HGPS cell (cell line): ENCODE measurements around the gene FAM24A.

DNA sequence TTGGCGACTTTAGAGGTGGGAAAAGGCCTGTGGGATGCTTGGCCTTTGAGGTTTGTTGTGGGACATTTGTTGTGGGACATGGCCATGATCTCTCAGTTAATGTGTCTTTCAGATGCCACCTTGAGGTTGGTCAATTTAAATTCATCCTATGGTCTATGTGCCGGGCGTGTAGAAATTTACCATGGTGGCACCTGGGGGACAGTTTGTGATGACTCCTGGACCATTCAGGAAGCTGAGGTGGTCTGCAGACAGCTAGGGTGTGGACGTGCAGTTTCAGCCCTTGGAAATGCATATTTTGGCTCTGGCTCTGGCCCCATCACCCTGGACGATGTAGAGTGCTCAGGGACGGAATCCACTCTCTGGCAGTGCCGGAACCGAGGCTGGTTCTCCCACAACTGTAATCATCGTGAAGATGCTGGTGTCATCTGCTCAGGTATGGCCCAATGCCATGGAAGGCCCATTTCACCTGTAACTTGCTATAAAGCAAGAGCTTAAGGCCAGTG is 41.8 kb upstream of the SPADH start:
- RRBS: no CpG with 5 or more reads among the region's 9 CpGs

GRCh38 chr10:122674826-122675215 is 2.2 kb downstream of the SPADH start:
- RRBS: no CpG with 5 or more reads among the region's 7 CpGs

GRCh38 chr10:122910366-122910885 is at the start of gene FAM24A:
TSS of gene FAM24A (plus strand) at chr10:122910610.
- RRBS: no CpG with 5 or more reads among the region's 2 CpGs

DNA sequence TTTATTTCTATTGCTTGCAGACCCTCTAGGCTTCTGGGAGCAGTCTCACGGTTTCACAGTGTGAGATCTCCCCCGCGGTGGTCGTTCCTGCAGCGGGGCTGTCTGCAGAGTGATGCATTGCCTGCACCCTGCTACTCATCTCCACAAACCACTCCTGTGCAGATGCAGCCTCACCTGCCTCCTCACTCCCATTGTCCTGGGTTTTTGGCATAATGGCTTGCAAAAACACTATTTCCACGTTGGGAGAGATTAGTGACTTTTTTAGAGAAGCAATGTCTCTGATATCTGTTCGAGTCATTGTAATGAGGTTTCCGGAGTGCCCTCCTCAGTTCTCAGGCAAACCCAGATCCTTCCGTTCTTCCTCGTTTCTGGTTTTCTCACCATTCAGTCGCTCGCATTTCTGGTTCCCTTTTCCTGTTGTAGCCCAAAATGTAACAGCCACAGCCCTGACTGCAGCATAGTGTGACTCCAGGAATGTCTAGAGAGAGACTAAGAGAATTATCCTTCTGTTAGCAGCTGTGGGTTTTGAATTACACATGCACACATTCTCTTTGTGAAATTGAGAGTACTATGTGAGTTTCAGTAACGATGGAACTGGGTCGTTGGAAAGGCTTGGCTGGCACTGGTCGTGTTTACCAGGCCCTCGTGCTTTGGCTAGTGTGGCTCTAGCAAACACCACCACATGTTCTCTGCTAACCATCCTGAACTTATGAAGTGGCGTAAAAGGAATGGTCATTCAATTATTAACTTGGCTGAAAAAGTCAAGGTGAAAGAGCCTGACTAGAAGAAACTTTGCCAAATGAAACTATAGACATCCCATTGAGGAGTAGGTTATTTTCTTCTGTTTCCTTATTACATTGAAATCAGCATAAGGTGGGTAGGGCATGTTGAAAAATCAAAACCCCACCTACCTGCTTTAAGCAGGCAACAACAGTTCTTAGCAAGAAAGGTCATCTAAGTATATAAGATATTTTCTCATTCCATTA is 30.4 kb downstream of the ACADSB start:
- RRBS: no CpG with 5 or more reads among the region's 17 CpGs

DNA sequence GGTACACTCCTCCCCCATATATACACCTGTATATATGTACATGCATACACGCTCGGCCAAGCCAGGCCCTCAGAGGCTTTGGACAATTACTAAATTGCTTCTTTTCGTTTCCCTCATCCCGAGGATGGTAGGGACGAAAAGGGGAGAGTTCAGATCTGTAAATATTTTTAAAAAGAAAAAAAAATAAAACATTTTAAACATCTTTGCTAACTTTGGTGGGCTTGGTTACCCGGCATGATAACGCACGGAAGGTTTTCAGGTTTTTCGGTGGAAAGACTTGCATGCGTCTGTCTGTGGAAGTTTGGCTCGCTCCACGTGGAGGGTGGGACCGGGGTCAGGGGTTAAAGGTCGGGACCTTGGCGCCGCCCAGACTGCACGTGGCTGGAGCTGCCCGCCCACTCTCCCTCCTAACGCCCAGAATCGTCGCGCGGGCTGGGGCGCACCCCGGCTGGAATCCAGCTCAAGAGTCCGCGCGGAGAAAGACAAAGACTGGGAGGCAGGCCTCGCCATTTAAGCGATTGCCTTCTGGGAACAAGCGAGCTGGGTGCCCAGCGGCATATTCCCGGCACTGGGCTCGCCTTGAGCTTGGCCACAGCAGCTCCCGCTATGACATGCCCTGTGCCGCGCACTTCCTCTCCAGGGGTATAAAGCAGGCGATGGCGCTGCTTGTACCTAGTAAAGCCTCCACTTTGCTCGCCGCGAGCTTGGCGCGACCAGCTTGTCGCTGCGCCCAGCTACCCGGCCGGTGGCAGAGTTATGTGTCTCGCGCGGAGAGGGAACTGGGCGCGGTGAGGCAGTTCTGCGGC is 2.7 kb downstream of the HMX2 start:
- RRBS: 11% methylated on average over 27 of the region's 54 CpGs

- RRBS: 80% methylated on average over 1 of the region's 12 CpGs
Observed at GRCh38 chr10:123743814-123744443, 77.8 kb downstream of the GPR26 start.

- RRBS: 20% methylated on average over 15 of the region's 22 CpGs
Observed at GRCh38 chr10:123890560-123891407, 823 bp downstream of the CPXM2 start.

GRCh38 chr10:123972391-123973072 is 80.9 kb upstream of the CPXM2 start:
- RRBS: 3% methylated on average over 19 of the region's 44 CpGs

DNA sequence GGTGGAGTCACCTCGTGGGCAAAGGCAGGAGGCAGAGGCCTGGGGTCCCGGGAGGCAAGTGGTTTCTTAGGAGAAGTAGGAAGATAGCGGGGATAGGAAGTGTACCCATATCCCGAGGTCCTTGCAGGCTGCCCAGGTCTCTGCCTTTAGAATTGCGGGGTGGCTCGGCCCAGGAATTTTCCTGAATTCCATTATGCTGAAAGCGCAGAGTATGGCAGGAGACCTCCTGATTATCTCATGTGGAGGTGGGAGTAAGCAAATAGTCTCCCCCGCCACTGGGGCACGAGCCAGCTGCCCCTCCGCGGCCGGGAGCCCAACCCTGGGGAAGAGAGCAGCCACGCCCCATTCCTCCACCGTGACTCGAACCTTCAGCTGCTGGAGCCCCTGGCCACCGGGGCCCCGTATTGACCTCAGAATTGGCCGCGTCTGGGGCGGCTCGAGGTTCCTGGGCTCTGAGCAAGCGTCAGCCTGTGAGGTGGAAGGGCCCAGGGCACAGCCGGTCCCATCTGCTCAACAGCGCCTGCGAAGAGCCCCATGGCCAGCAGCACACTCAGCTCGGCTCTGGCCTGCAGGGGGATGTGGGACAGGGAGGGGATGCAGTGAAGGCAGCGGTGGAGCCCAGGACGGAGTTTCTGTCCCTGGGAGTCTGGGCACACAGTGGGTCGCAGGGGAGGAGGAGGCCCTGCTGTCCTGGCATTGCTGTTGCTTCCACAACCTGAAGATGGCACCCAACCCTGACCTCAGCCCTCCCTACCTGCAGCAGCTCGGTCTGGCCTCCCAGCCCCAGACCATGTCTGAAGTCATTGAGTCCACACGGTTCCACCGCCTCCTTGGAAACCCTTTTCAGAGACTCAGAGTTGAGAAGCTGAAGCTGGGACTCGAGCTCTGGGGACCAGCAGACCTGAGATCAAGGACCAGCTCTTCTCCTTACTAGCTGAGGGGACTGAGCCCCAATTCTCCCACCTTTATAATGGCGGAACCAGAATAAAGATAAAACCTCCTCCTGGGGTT is 97.8 kb downstream of the CHST15 start:
- RRBS: 7% methylated on average over 8 of the region's 34 CpGs

DNA sequence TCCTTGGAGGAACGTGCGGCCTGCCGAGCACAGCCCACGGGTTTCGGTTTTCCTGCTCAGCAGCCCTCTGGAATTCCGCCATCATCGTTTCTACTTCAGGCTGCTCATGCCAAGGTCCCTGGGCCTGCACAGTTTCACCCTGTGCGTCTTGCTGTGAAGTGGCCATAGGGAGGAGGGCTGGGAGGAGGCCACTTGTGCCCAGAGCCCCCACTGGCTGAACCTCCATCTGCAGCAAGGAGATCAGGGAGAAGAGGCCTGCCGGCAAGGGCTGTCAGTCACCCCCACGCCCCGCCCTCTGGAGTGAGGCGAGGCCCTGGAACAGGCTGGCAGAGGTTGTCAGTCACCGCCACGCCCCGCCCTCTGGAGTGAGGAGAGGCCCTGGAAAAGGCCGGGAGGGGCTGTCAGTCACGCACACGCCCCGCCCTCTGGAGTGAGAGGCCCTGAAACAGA is 82.7 kb downstream of the CHST15 start:
- RRBS: no CpG with 5 or more reads among the region's 19 CpGs

DNA sequence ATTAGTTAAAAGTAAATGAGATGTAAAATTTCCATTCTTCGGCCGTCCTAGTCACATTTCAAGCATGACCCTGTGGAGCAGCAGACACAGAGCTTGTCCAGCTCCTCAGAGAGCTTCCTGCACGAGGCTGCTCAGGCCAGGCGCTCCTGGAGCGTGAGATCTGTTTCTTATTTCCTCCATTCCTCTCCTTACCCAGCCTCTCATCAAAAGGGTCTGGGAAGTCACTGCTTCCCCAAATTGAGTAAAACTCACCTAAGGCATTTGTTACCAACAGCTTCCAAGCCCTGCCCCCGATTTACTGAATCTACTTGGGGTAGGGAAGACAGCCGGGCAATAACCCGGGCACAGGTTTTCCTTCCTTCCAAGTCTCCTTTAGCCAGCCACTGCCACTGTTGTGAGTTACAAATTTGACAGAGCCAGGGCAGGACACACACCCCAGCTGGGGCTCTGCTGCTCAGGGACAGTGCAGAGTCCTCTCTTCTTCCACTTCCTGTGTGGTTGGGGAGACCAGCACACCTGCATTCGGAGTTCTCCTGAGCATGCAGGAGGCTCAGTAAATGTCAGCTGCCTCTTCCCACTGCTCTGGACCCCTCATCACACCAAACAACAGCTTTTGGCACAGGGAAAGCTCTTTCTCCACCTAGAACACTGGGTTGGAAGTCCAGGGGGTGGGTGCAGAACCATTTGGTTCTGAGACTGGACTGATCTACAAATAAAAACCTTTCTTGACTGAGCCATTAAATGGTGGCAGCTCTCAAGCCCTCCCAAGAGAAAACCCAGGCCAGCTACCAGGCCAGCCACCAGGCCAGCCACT is 21.4 kb downstream of the CHST15 start:
- RRBS: no CpG with 5 or more reads among the region's 9 CpGs

DNA sequence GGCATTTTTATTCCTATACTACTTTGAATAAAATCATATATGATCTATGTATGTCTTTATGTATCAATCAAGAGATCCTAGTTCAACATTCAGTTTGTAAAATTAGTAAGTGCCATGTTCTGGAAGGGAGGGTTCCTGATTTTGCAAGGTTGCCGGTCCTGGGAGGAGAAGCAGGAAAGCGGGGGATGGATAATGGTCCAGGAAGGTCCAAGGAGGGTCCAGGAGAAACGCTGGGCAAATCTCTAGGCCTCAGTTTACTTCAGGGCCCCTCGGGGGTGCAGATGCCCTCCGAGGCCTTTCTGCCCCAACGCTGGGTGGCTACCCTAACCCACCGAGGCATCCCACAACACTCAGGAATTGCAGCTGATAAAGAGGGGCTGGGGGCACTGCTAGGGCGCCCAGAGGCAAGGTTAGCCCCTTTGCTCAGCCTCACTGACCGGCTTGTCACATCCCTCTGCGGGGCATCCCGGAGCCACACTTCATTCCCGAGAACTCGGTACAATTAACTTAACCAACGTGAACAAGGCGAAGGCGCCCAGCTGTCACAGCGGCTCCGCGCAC is 2.1 kb downstream of the CHST15 start:
- RRBS: no CpG with 5 or more reads among the region's 19 CpGs

GRCh38 chr10:124094009-124094942 is 878 bp upstream of the CHST15 start:
- RRBS: 20% methylated on average over 4 of the region's 42 CpGs

- RRBS: no CpG with 5 or more reads among the region's 16 CpGs
Observed at GRCh38 chr10:124155666-124156339, 62.4 kb upstream of the CHST15 start.

- RRBS: no CpG with 5 or more reads among the region's 15 CpGs
Observed at GRCh38 chr10:124181993-124182503, 88.7 kb upstream of the CHST15 start.

DNA sequence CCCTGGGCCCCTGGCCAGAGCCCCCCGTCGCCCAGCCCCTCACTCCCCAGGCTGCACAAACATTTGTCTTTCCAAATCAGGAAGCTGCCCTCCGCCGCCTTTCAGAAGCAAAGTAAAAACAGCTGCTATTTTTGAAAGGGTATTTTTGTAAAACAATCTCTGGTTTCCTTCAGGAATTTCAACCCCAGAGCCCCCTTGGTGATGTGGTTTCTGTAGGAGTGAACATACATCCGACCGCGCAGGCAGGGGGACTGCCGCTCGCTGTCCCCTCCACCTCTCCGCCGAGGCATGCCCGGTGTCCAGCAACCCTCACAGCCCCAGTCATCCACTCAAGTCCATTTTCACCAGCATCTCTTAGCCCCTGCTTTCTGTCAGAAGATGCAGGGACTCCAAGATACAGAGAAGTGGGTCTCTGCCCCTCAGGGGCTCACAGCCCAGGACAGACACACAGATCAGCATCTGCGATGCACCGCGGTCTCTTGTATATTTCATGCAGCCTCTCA is 128.6 kb upstream of the CHST15 start:
- RRBS: no CpG with 5 or more reads among the region's 15 CpGs

DNA sequence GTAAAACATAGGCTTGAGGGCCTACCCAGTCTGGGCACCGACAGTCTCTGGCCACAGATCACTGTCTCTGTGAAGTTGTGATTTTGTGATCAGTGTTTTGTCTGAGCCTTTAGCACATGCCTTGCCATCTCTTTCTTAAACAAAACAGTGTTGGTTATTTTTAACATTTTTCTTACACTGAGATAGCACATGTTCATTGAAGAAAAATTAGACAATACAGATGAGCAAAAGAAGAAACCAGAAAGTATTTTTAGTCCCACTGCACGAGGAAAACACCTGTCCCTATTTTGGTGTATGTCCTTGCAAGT is 27.3 kb downstream of the LHPP start:
- RRBS: no CpG with 5 or more reads among the region's 2 CpGs

GRCh38 chr10:124565469-124566365 is 104.1 kb downstream of the LHPP start:
- RRBS: 82% methylated on average over 4 of the region's 29 CpGs

DNA sequence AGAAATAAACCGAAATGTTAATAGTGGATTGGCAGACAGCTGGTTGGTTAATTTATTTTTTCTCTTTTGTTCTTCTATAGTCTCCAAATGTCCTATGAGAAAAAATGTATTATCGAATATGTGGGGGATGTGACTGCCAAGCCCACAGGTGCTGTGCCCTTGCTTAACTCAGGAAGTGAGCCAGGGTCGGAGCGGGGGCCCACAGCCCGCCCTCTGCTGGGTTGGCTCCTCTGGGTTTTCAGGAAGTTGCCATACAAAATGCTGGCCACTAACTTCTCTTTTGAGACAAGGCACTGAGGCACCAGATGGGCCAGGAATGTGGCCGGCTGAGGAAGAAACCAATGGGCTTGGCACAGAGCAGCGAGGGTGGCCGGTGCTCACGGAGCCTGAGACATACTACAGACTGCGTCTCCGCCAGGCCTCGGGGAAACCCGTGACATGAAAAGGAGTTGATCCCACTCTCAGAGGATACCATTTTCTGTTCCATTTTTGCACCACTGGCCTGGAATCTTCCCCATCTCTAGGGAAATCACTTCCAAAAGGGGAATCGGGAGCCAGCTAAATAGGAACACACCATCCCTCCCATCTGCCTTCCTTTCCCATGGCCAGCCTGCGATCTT is 58.9 kb downstream of the FAM53B start:
- RRBS: 24% methylated on average over 3 of the region's 15 CpGs

DNA sequence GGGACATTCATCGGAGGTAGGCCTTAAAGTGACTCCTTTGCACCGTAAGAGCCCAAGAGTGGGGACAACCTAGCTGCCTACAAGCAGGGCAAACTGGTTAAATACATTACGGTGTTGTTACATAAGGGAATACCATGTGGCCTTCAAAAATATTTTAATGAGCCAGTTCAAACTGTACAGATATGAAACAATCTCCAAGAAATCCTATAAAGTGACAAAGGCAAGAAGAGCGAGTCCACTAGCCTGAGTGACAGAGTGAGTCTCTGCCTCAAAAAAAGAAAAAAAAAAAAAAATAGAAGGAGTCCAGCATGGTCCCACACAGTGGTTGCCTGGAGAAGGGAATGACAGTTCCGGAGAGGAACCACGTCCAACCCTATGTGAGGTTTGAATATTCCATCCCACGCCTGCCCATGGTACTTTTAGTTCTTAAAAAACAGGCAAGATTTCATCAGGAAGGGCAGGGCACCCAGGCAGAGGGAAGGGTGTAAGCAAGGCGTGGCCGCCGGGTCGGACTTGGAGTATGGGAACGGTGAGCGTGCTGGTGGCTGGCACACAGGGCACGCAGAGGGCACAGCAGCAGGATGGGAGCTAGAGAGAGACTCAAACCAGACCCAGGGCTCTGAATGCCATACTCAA is 34.5 kb downstream of the FAM53B start:
- RRBS: no CpG with 5 or more reads among the region's 14 CpGs